Keratinocyte (primary cell): ENCODE data around the gene GJD3.

DNA sequence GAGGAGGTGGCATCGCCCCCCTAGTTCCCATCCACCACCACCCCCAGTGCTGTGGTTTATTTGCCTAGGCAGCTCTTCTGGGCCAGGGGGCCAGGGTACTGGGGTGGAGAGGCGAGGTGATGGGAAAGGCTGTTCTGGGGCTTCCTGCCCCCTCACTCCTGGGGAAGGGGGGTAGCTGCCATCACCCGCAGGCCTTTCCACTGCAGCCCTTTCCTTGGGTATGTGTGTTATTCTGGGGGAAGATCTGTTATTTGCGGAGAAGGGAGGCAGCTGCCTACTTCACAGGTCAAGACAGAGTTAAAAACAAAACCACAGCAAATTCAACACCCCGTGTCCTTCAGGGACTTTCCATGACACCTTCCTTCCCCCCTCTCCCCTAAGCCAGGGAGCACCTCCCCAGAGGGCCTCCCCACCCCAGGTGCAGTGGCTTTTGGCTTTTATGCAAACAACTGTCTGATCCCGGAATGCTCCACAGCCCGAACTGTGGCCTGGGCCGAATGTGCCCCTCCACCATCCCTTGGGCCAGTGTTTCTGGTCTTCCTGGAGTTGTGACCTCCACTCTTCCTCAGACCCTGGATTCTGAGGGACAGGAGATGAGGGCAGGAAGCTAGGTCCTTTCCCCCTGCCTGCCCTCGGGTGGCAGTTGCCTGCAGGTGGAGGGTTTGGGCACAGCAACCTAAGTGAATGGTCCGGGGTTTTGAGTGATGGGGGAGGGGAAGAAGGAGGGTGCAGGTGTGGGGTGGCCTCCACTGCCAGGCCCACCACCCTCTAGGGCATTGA, 18.3 kb downstream of the GRB7 start:
CAGE:
- cytosol, long polyA minus RNA = no peak
- cytosol, long polyA plus RNA = no peak
- long polyA plus RNA = no peak
- nucleus, long polyA minus RNA = no peak
- nucleus, long polyA plus RNA = no peak

DNA sequence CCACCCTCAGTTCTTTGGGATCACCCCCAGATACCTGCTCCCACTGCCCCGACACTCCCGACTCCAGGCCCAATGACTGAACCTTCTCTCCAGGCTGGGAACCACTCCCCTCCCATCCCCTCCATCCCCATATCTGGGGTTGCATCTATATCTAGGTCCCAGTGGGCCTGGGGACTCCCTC, 566 bp downstream of the PSMD3 start:
CAGE:
- cytosol, long polyA minus RNA = no peak
- cytosol, long polyA plus RNA = no peak
- long polyA plus RNA = no peak
- nucleus, long polyA minus RNA = no peak
- nucleus, long polyA plus RNA = no peak

DNA sequence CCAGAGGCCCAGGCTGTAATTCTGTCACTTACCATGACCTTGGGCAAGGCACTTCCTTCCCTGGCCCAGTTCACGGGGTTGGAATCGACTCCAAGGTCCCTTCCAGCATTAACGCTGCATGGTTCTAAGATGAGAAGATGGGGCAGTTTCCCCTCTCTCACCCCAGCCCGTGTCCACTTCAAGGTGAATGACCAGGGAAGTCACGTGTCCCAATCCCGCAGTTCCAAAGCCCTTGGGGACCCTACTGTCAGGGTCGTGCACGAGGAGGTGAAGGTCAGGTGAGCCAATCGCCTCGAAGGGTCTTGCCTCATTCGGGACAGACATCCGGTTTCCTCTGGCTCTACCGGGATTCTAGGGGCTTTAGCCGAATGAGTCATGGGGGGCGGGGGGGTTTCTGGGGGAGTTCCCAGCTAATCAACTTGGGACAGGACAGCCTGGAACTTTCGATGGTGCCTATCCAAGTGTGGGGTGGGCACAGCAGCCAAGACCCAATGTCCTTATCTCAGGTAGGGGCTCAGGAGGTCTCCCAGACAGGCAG, 778 bp upstream of the CSF3 start:
CAGE:
- cytosol, long polyA minus RNA = no peak
- cytosol, long polyA plus RNA = no peak
- long polyA plus RNA = no peak
- nucleus, long polyA minus RNA = no peak
- nucleus, long polyA plus RNA = no peak

CAGE:
- cytosol, long polyA minus RNA = no peak
- cytosol, long polyA plus RNA = no peak
- long polyA plus RNA = no peak
- nucleus, long polyA minus RNA = no peak
- nucleus, long polyA plus RNA = no peak
These were observed 11.5 kb downstream of the CSF3 start for GRCh38 chr17:40026578-40027364.

DNA sequence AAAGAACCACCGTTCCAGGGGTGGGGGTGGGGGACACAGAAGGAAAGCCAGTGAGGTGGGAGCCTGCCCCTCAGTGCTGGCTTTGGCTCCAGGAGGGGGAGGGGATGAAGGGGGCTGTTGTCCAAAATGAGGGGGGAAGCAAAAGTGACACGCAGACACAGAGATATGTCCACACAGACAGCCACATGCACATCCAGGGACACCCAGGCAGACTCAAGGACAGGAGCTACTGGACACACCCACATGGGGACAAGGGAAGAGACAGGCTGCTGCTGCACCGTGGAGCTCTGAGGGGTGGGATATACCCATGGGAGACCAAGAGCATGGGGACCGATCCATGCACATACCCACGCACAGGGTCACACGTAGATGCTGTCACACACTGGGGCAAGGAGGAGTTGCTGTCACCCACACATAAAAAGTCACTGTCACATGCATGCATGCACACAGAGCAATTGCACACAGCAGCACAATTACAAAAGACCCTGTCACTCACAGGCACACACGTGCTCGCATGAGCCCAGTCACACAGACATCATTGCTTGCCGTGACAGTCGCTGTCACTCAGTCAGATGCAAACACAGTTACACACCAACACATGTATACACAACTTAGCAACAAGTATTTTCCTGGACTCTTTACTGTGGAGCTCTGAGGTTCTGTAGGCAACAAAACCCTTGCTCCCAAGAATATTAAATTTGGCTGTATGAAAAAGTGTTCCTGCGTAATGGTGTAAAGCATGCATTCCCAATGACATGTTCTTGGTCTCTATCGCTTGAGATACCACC, 1.3 kb downstream of the THRA start:
CAGE:
- cytosol, long polyA minus RNA = no peak
- cytosol, long polyA plus RNA = no peak
- long polyA plus RNA = no peak
- nucleus, long polyA minus RNA = no peak
- nucleus, long polyA plus RNA = no peak

DNA sequence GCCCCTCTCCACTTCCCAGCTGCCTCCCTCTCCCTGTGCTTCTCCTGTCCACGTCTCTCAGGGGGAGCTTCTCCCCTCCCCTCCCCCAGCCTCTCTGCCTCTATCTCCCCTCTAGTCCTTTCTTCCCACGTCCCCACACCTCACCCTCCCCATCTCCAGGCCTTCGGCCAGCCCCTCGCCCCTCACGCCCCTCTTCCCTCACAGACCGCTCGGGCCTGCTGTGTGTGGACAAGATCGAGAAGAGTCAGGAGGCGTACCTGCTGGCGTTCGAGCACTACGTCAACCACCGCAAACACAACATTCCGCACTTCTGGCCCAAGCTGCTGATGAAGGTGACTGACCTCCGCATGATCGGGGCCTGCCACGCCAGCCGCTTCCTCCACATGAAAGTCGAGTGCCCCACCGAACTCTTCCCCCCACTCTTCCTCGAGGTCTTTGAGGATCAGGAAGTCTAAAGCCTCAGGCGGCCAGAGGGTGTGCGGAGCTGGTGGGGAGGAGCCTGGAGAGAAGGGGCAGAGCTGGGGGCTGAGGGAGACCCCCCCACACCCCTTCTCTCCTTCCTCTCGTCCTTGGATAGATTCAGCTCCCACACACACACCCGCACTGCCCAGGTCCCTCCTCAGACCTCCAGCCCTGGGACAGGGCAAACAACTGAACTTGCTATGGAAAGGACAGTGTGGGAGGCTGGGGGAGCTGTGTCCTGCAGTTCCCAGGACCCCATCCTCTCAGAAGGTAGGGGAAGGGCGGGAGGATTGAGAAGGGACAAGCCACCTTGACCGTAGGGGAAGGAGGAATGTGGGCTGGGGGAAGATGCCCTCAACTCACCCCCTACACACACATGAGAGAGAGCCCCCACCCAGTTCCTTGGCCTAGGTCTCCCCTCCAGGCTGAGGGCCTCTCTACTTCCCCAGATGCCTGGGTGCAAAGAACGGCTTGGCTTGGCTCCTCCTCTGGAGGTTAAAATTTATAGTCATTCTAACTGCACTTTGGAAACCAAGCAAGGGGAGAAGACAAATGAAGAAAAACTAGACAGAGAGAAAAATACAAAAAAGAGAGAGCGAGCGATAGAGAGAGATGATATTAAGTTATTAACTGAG, 11.0 kb downstream of the NR1D1 start:
CAGE:
- cytosol, long polyA minus RNA = no peak
- cytosol, long polyA plus RNA = no peak
- long polyA plus RNA = no peak
- nucleus, long polyA minus RNA = no peak
- nucleus, long polyA plus RNA = no peak

DNA sequence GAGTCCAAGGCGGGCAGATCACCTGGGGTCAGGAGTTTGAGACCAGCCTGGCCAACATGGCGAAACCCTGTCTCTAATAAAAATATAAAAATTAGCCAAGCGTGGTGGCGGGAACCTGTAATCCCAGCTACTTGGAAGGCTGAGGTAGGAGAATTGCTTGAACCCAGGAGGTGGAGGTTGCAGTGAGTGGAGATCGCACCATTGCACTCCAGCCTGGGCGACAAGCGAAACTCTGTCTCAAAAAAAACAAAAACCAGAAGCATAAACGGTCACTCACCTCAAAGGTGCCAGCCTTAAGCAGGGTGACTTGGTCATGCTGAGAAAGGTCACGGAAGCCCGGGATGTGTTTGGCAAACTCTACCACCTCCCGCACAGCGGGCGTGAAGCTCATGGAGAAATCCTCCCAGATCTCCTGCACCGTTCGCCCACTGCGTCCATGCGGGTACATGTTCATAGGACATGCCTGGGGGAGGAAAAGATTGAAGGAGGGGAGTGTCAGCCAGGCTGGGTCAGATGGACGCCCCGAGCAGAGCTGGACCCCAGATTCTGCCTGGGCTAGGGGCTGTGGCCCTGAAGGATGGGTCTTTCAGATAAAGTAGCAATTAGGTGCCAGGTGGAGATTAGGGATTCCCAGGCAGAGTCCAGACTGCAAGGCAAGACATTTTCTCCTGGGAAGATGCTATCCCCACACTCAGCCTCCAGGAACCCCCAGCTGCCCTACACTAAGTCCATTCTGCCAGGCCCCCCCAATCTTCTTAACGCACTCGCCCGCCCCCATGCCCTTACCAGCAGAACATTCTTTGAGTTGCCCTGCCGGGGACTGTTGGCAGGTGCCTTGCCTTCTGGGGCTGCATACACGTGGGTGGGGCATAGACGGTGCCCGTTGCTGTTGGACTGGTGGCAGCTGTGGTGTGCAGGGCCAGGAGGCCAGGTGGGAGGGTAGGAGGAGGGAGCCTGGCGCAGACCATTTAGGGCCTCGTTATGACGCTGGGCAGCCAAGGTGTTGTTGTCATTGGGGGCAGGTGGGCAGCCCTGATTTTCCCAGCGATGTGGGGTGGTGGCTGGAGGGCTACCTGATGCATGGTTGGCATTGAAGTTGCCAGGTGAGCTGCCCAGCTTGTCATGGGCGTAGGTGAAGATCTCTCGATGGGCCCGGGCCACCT, 5.3 kb downstream of the NR1D1 start:
CAGE:
- cytosol, long polyA minus RNA = no peak
- cytosol, long polyA plus RNA = no peak
- long polyA plus RNA = no peak
- nucleus, long polyA minus RNA = no peak
- nucleus, long polyA plus RNA = no peak

DNA sequence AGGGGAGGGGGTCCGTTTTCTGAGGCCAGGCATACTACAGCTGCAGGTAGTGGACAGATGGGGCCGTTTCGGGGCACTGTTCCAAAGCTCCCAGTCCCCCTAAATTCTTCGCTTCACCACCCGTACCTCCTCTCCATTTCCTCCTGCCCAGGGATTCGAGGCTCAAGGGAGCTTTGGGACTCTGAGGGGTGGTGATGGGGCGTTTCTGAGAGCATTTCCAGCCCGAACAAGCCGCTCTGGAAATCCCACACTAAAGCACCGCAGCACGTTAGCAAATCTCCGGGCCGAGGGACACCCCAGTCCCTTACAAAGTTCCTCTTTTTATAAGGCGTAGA, 747 bp downstream of the NR1D1 start:
CAGE:
- cytosol, long polyA minus RNA = no peak
- cytosol, long polyA plus RNA = no peak
- long polyA plus RNA = no peak
- nucleus, long polyA minus RNA = no peak
- nucleus, long polyA plus RNA = no peak

DNA sequence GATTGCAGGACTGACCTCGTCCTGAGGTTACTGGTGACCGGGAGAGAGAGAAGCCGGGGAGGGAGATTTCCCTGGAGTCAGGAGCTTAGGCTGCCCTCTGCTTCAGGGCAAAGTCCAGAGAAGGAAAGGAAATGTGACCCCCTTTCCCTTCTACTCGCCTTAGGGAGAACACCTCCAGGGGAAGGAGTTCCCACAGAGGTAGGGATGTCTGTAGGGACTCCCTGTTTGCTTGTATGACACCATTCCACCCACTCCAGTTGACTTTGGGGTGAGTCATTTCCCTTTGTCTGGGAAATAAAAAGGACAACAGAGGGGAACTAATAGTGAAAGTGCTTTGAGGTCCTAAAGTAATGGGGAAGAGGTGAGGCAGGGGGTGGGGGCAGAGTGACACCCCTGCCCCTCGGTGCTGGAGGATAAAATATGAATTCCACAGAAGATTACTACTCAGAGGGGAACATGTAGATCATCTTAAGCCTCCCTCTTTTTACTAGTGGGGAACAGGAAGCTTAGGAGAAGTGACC, 724 bp upstream of the NR1D1 start:
CAGE:
- cytosol, long polyA minus RNA = no peak
- cytosol, long polyA plus RNA = no peak
- long polyA plus RNA = no peak
- nucleus, long polyA minus RNA = no peak
- nucleus, long polyA plus RNA = no peak

DNA sequence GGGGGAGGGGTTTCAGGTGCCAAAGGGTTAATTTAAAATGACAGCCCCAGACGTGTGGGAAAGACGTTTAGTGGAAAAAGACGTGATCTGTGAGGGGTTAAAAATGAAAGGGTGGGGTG, 1.7 kb downstream of the MSL1 start:
CAGE:
- cytosol, long polyA minus RNA = no peak
- cytosol, long polyA plus RNA = no peak
- long polyA plus RNA = no peak
- nucleus, long polyA minus RNA = no peak
- nucleus, long polyA plus RNA = no peak

CAGE:
- cytosol, long polyA minus RNA = no peak
- cytosol, long polyA plus RNA = no peak
- long polyA plus RNA = no peak
- nucleus, long polyA minus RNA = no peak
- nucleus, long polyA plus RNA = no peak
These were observed 13.5 kb downstream of the CASC3 start for GRCh38 chr17:40153856-40154266.

DNA sequence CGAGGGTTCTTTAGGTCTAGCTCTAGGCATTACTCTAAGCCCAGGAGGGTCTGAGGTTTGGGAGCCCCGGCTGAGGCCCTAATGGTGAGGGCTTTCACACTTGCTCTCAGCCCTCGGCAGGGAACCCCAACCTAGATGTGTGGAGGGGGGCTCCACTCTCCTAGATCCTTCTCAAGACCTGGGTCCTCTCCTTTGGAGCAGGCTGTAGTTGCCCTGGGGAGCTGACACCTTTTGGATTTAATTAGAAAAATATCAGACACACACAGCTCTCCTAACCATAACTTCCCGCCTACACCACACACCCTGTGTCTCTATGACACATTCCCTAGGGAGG, 2.4 kb downstream of the RAPGEFL1 start:
CAGE:
- cytosol, long polyA minus RNA = no peak
- cytosol, long polyA plus RNA = no peak
- long polyA plus RNA = no peak
- nucleus, long polyA minus RNA = no peak
- nucleus, long polyA plus RNA = no peak

CAGE:
- cytosol, long polyA minus RNA = no peak
- cytosol, long polyA plus RNA = no peak
- long polyA plus RNA = no peak
- nucleus, long polyA minus RNA = no peak
- nucleus, long polyA plus RNA = no peak
These were observed 3.5 kb upstream of the CDC6 start for GRCh38 chr17:40283953-40284831.

CAGE:
- cytosol, long polyA minus RNA = no peak
- cytosol, long polyA plus RNA = no peak
- long polyA plus RNA = no peak
- nucleus, long polyA minus RNA = no peak
- nucleus, long polyA plus RNA = no peak
These were observed 975 bp downstream of the RARA start for GRCh38 chr17:40309874-40310436.

GRCh38 chr17:40321734-40321980, 12.7 kb downstream of the RARA start:
CAGE:
- cytosol, long polyA minus RNA = no peak
- cytosol, long polyA plus RNA = no peak
- long polyA plus RNA = no peak
- nucleus, long polyA minus RNA = no peak
- nucleus, long polyA plus RNA = no peak

CAGE:
- cytosol, long polyA minus RNA = no peak
- cytosol, long polyA plus RNA = no peak
- long polyA plus RNA = no peak
- nucleus, long polyA minus RNA = no peak
- nucleus, long polyA plus RNA = no peak
These were observed 13.3 kb downstream of the RARA start for GRCh38 chr17:40322150-40322829.

DNA sequence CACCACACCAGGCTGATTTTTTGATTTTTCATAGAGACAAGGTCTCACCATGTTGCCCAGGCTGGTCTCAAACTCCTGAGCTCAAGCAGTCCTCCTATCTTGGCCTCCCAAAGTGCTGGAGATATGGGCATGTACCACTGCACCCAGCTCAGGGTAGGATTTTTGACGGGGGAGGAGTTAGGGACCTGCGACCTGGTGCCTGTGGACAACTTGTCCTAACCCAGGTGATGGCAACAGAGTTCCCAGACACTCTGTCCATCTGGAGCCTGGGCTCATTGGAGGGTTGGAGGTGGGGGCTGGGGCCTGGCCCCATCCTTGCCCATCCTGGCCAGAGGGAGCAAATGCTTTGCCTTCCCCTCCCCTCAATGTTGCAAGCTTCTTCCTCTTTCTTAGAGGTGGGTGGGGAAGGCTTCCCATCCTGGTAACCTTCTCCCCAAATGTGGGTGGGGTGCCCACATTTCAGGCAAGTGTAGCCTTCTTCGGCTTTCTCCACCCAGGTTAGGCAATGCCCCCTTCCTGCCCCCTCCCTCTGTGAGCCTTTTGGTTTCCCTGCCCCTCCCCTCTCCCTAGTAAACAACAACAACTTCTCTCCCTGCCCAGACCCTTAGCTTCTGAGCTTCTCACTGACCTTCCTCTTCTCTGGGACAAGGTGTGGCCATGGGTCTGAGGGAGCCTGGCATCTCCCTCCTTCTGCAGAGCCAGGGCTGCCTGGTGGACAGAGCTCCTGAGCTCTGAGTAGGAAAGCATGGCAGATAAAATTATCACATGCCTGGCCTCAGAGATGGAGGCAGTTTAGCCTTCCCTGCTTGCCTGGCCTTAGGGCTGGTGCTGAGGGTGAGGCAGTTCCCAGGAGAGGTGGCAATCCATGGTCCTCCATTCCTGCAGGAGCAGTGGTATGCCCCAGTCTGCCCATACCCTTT, 25.1 kb downstream of the RARA start:
CAGE:
- cytosol, long polyA minus RNA = no peak
- cytosol, long polyA plus RNA = no peak
- long polyA plus RNA = no peak
- nucleus, long polyA minus RNA = no peak
- nucleus, long polyA plus RNA = no peak

DNA sequence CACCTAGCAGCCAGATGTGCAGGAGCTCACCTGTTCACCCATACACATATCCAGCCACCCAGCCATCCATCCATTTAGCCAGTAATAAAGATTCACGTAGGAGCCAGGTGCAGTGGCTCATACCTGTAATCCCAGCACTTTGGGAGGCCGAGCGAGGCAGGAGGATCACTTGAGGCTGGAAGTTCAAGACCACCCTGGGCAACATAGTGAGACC, 11.9 kb downstream of the GJD3 start:
CAGE:
- cytosol, long polyA minus RNA = no peak
- cytosol, long polyA plus RNA = no peak
- long polyA plus RNA = no peak
- nucleus, long polyA minus RNA = no peak
- nucleus, long polyA plus RNA = no peak

GRCh38 chr17:40352906-40353519, 11.5 kb downstream of the GJD3 start:
CAGE:
- cytosol, long polyA minus RNA = no peak
- cytosol, long polyA plus RNA = no peak
- long polyA plus RNA = no peak
- nucleus, long polyA minus RNA = no peak
- nucleus, long polyA plus RNA = no peak

DNA sequence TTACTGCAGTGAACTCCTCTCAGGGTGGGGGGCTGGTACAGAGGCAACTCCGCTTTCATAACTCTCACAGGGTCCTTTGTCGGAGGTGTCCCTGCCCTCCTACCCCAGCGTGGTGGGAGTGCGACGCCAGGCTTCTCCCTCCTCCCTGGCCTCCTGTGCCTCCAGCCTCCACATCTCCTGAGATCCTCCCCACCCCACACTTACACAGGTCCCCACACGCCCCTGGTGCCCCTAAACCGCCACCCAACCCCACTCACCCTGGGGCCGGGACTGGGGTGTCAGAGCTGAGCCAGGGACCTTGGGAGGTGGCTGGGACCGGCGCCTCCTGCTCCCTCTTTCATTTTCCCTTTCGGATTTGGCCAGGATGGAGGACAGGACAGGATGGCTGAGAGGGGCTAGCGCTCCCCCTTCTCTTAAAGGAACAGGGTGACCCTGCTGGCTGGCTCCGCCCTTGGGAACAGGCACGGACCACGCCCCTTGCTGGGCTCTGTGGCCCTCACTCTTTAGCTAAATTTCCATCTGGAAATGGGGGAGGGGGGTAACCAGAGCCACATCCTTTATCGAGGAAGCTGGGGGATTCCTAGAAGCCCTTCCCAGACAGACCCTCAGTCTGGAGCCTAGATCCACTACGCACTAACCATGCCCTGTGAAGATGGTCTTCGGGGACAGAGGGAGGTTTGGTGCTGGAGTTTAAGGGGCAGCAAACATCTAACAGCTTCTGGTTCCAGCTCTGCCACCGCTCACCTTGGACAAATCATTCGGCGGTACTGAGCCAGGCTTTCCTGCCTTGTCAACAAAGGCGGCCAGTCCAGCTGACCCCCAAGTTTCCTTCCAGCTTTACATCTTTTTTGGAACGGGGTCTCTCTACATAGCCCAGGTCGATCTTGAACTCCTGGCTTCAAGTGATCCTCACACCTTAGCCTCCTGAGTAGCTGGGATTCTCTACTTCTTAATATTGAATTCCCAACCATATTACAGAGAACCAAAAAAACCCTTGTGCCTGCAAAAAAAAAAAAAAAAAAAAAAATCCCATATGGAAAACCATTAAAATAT, at the start of gene GJD3:
TSS of gene GJD3 (minus strand) at position 387 of the 1,053 bp plus-strand sequence.
CAGE:
- cytosol, long polyA minus RNA = no peak
- cytosol, long polyA plus RNA = no peak
- long polyA plus RNA = no peak
- nucleus, long polyA minus RNA = no peak
- nucleus, long polyA plus RNA = no peak